Choroid plexus epithelial cell (primary cell): Measurements from ENCODE around the gene NLRC4.

DNA sequence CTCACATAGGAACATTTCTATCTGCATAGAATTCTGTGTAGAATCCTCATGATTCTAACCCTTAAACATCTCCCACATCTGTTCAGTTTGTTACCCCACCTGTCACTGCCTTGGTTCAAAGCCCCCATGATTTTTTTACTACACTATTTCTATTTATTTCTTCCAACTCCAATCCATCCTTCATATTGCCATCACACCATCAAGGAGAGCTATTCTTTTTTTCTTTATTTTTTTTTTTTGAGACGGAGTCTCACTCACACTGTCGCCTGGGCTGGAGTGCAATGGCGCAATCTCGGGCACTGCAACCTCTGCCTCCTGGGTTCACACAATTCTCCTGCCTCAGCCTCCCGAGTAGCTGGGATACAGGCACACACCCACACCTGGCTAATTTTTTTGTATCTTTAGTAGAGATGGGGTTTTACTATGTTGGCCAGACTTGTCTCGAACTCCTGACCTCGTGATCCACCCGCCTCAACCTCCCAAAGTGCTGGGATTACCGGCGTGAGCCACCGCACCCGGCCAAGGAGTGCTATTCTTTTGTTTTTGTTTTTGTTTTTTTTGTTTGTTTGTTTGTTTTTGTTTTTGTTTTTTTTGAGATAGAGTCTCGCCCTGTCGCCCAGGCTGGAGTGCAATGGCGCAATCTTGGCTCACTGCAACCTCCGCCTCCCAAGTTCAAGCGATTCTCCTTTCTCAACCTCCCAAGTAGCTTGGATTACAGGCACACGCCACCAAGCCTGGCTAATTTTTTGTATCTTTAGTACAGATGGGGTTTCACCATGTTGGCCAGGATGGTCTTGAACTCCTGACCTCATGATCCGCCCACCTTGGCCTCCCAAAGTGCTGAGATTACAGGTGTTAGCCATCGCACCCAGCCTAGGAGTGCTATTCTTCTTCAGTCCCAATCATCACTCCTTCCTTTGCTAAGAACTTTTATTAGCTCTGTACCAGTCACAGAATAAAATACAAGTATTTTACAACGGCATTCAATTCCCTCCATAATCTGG, 104.8 kb downstream of the MEMO1 start:
- RRBS, result no CpG with 5 or more reads among the region's 21 CpGs

DNA sequence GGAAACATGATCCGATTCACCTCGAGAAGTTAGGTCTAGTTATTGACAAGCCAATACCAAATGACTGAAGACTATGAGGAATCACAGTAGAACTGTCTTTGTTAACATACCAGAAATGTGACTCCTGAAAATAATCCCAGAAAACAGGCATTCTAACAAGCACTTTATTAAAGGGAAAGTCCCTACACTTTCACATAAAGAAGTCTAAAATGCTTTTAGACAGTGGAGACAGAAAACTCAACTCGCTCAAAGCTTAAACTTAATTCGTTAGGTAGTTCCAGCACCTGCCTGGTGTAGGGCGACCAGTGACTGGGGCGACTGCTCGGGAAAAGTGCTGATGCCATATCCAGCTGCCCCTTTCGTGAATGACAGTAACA, 1.9 kb downstream of the MEMO1 start:
- RRBS, result no CpG with 5 or more reads among the region's 8 CpGs

DNA sequence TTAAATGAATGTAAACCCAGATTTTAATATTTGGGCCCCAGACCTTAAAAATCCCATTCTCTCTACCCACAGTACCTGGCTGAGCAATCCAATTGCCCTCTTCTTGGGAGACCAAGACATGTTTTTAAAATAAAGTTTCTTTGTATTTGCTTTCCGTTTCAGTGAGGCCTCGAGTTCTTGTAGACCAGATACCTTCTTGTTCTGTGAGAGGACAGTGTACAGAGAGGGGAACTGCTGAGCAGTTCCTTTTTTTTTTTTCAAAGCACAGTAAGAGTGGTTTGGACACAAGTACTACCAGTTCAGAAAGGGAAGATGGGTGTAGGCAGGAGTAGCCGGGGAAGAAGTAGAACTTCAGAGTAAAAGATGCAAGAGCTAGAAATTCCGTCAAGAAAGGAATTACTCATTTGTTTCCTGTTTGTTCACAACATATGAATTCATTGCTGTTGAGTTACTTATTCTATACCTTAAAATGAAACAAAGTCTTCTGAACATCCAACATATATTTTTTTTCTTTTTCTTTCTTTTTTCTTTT, at the start of gene NLRC4:
TSS of gene NLRC4 (minus strand) at position 224 of the 532 bp plus-strand sequence.
- RRBS, result no CpG with 5 or more reads among the region's 4 CpGs

DNA sequence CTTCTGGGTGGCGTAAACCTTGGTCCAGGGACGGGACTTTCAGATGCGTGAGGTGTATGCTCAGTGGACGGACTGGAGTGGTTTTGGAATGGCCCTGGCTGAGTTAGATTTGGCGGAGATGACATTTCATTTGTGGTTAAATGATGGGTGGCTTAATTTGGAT, 1.4 kb downstream of the BIRC6 start:
- RRBS, result no CpG with 5 or more reads among the region's 5 CpGs

DNA sequence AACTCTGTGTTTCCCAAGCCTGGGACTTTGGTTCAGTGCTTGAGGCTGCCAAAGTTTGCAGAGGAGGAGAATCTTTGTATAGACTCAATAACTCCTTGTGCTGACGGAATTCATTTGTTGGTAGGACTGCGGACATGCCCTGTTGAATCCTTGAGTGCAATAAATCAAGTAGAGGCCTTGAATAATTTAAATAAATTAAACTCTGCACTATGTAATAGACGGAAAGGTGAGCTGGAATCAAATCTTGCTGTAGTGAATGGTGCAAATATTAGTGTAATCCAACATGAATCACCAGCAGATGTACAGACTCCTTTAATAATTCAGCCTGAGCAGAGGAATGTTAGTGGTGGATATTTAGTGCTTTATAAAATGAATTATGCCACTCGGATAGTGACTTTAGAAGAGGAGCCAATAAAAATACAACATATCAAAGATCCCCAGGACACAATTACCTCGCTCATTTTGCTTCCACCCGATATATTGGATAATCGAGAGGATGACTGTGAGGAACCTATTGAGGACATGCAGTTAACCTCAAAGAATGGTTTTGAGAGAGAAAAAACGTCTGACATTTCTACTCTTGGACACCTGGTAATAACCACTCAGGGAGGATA, 58.7 kb downstream of the BIRC6 start:
- RRBS, result no CpG with 5 or more reads among the region's 8 CpGs

GRCh38 chr2:32472909-32473296, 116.1 kb downstream of the BIRC6 start:
- RRBS, result no CpG with 5 or more reads among the region's 1 CpG

DNA sequence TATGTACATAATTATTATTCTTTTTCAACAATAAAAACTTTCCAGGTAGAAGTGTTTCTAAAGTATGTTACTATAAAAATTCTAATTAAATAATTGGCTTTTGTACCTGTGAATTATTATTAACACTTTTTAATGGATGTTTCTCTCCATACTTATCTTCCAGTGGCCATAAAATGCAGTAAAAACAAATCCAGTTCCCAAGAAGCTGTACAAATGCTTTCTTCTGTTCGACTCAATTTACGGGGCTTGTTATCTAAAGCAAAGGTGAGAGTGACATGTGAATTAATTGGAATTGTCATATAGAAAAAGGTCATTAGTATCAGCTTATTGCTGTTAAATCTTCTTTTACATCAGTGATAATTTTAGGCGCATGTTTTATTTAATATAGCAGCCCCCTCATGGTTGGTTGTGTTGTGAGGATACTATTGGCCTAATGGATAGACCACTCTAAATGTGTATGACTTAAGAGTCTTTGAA, 129.4 kb upstream of the LTBP1 start:
- RRBS, result no CpG with 5 or more reads among the region's 3 CpGs

GRCh38 chr2:32937947-32938375, 8.8 kb upstream of the LTBP1 start:
- RRBS, result no CpG with 5 or more reads among the region's 6 CpGs

DNA sequence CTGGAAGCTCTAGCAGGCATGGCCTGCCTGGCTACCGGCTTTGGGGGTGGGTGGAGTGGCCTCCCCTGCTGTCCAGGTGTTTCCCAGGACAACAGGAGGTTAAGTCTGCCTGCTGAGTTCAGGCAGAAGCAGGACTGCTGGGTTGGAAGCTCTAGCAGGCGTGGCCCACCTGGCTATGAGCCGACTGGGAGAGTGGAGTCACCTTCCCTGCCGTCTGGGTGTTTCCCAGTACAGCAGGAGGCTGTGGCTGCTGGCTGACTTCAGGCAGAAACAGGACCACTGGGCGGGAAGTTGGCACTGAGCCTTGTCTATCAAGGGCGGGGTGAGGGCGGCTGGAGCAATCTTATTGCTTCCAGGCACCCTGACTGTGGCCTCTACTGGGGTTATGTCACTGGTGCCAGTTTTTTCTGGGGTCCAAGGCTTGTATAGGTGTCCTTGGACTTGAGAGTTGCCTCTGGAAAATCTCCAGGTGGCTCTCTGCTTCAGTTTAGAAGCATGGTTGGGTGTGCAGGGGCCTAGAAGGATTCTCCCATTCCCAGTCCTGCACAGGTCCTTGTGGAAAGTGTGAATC, 30.5 kb downstream of the LTBP1 start:
- RRBS, result no CpG with 5 or more reads among the region's 7 CpGs

DNA sequence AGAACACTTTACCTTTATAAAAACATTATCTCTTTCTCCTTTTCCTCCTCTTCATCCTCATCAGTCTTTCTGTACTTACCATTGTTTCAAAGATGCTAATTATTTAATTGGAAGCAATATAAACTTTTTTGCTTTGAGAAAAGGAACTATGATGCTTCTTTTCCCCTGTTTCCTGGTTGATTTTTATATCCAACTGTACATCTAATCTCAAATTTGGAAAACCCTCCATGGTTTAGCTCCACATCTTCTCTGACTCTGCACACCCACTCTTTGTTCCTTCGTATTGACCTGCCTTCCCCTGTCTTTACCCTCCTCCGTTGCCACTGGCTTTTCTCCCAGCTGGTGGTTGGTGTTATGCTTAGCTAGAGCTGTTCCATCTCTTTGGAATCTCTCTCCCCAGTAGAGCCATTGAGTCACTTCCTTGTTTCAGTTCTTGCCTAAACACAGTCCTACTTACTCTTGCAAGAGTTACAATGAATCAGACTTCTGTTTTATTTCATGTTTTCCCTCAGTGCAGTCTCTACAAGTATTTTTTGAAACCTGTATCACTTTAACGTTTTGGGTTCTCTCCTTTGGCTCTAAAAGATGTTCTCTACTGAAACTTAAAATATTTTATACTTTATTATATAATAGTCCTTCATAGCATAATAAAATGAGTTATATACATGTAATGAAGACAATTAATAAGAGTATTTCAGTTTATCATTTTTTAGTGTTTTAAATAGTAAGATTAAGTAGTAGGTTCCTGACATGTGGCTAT, 263.9 kb downstream of the LTBP1 start:
- RRBS, result no CpG with 5 or more reads among the region's 3 CpGs

GRCh38 chr2:33535489-33535790, 59.0 kb downstream of the RASGRP3 start:
- RRBS, result no CpG with 5 or more reads among the region's 3 CpGs

DNA sequence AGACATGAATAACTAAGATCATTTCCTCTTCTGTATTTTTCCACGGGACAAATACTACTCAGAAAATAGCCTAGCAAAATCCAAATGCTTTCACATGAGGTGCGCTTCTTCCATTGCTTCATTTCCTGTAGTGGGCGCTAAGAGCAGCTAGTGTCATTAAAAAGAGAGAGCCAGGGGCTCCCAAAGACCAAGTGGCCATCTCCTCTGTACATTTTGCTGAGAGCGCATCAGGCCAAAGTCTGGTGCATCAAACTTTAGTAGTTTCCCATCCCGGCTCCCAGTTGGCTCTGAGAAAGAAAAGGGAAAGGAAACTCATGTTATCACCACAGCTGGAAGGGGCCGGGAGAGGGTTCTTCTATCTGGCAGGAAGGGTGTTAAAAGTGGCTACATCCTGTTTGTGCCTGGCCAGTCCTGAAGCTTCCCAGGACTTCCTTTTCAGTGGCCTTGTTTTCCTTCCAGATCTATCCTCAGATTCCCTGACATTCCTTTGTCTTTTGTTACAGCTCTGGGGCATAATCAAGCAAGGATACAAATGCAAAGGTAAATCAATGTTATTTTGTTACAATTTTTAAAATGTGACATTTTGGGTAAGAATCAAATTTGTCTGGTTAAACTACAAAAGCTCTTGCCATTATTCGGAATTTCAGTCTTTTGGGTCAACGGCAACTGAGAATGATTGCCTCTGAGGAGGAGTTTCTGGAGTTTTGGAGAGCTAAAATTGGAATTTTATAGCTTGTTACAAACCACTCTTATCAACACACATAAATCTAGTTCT, 43.9 kb downstream of the FAM98A start:
- RRBS, result no CpG with 5 or more reads among the region's 8 CpGs

GRCh38 chr2:33558581-33559096, 40.5 kb downstream of the FAM98A start:
- RRBS, result no CpG with 5 or more reads among the region's 7 CpGs

- RRBS, result no CpG with 5 or more reads among the region's 14 CpGs
These were observed 13.8 kb downstream of the FAM98A start for GRCh38 chr2:33585024-33585976.

- RRBS, result no CpG with 5 or more reads among the region's 1 CpG
These were observed 44.7 kb downstream of the CRIM1 start for GRCh38 chr2:36400140-36400733.

GRCh38 chr2:36411767-36412395, 56.3 kb downstream of the CRIM1 start:
- RRBS, result no CpG with 5 or more reads among the region's 13 CpGs

- RRBS, result no CpG with 5 or more reads among the region's 3 CpGs
These were observed 57.7 kb downstream of the CRIM1 start for GRCh38 chr2:36413294-36413609.

DNA sequence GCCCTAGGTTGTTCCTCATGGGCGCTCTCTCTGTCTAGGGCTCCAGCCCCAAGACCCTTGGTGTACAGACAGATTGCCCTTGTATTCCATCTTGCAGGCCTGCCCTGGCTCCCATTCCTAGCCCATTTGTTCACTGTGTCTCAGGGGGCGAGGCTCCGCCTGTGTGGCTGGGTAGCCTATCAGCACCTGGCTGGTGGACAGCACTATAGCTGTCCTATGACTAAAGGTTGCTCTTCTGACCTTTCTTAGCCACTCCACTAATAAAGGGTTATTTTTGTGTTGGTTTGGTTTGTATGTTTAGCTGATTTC, 72.1 kb downstream of the CRIM1 start:
- RRBS, result no CpG with 5 or more reads among the region's 3 CpGs

GRCh38 chr2:36463508-36463896, 107.9 kb downstream of the CRIM1 start:
- RRBS, result no CpG with 5 or more reads among the region's 8 CpGs